GM12878 (cell line): ENCODE data around the gene SF3B4.

DNA sequence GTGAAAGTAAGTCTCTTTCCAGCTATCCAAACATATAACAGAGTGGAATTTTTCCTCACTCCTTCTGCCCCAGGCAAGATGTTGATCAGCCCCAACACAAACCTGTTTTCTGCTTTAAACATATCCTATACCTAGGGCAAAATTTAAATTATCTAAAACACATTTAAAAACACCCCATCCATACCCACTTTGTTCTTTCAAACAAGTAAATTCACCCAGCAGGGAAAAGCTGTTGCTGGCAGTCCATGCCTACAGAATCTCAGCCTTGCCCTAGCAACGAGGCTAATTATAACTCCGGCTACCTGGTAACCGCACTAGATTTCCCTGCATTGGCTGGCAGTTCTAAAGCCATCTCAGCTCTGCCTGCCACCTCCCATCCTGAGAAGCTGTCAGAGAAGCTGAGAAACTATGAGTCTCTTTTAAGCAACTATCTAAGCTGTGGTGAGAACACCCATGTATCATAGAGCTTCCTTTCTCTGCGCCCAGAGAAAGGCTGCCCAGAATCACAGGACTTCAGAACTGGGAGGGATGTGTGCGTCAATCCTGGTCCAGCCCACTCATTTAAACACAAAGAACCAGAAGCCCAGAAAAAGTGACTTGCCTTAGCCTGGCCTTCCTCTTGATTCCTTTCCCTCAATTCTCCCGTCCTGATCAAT, 126.4 kb upstream of the NBPF9 start:
- RAMPAGE, long total RNA, result no peak
- RRBS, 2 experiments, result no CpG with 5 or more reads among the region's 6 CpGs
CAGE:
- cytosol, long polyA minus RNA, result no peak
- cytosol, long polyA plus RNA, result no peak
- long polyA plus RNA, result no peak
- nucleolus, long total RNA, result no peak
- nucleus, long polyA plus RNA, result no peak
- nucleus, long total RNA, result no peak

DNA sequence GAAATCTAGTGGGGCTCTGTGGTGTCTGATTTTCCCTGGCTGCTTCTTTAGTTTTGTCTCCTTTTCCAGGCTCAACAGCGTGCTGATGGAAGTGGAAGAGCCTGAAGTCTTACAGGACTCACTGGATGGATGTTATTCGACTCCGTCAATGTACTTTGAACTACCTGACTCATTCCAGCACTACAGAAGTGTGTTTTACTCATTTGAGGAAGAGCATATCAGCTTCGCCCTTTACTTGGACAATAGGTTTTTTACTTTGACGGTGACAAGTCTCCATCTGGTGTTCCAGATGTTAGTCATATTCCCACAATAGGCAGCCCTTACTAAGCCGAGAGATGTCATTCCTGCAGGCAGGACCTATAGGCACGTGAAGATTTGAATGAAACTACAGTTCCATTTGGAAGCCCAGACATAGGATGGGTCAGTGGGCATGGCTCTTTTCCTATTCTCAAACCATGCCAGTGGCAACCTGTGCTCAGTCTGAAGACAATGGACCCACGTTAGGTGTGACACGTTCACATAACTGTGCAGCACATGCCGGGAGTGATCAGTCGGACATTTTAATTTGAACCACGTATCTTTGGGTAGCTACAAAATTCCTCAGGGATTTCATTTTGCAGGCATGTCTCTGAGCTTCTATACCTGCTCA, 29.1 kb upstream of the PPIAL4C start:
- RAMPAGE, long total RNA, result no peak
- RRBS, 2 experiments, result no CpG with 5 or more reads among the region's 12 CpGs
CAGE:
- cytosol, long polyA minus RNA, result no peak
- cytosol, long polyA plus RNA, result no peak
- long polyA plus RNA, result no peak
- nucleolus, long total RNA, result no peak
- nucleus, long polyA plus RNA, result no peak
- nucleus, long total RNA, result no peak

DNA sequence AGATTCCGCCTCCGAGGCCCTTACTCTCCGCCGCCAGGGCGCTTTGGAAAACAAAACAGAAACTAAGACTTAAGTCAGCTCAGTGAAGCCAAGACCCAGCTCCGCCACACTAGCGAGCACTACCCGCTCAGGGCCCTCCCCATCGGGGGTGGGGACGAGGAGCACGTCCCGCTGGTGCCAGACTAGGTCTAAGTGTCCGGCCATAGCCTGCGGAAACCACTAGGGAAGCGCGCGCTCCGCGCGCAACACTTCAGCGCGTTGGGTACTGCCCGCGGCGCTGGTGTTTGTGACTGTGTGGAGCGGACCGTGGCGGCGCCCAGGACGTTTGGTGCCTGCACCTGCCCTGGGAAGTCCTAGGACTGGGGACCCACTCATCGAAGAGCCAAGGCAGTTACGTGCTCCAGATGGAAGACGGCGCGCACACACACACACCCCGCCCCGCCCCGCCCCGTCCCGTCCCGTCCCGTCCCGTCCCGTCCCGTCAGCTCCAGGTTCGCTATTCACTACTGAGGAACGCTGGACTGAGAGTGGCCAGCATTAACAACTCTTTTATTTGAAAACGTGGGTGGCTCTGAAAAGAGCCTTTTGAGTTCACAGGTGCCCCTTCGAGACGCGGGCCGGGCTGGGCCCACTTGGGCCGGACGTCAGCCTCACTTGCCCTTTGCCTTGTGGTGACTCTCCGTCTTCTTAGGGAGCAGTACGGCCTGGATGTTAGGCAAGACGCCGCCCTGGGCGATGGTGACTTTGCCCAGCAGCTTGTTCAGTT, 711 bp downstream of the H2AC18 start:
- RAMPAGE, long total RNA, result no peak
- RRBS, 2 experiments, result no CpG with 5 or more reads among the region's 59 CpGs
CAGE:
- cytosol, long polyA minus RNA, result no peak
- cytosol, long polyA plus RNA, result no peak
- long polyA plus RNA, result no peak
- nucleolus, long total RNA, result no peak
- nucleus, long polyA plus RNA, result no peak
- nucleus, long total RNA, result no peak

GRCh38 chr1:149847051-149847583, 3.7 kb upstream of the H2AC19 start:
- RAMPAGE, long total RNA, result no peak
- RRBS, 2 experiments, result no CpG with 5 or more reads among the region's 3 CpGs
CAGE:
- cytosol, long polyA minus RNA, result no peak
- cytosol, long polyA plus RNA, result no peak
- long polyA plus RNA, result no peak
- nucleolus, long total RNA, result no peak
- nucleus, long polyA plus RNA, result no peak
- nucleus, long total RNA, result no peak

DNA sequence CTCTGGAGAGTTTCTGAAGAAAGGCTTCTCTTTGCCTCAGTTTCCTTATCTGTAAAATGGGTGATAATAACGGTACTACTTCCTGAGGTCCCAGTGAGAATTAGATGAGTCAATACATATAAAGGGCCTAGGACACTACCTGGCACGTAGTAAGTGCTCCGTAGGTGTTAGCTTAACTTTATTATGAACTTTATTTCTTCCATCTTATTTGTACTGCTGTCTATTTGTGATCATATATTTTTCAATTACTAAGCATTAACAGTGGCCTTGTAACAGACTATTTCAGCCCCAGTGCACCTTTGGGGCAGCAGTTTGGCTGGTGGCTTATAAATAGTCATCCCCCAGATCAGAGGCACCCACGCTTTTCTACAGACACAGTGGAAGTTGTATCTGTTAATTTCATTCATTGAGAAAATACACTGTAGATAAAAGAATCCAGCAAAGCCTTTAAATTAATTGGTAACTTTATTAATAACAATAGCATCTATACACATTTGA, 2.4 kb downstream of the H2BC21 start:
- RAMPAGE, long total RNA, result no peak
- RRBS, 2 experiments, result no CpG with 5 or more reads among the region's 4 CpGs
CAGE:
- cytosol, long polyA minus RNA, result no peak
- cytosol, long polyA plus RNA, result no peak
- long polyA plus RNA, result no peak
- nucleolus, long total RNA, result no peak
- nucleus, long polyA plus RNA, result no peak
- nucleus, long total RNA, result no peak

- RAMPAGE, long total RNA, result start-site peak on the minus strand at chr1:149927768-149927809, 2,408 and 2,404 reads in 2 replicates
- RRBS, 2 experiments, result 2 to 3% methylated on average over 7 to 8 of the region's 38 CpGs
CAGE:
- cytosol, long polyA minus RNA, result start-site peak on the minus strand at chr1:149927767-149927804, 1,103 reads
- cytosol, long polyA plus RNA, result start-site peak on the minus strand at chr1:149927773-149927812, 1,242 and 1,383 reads in 2 replicates
- long polyA plus RNA, result start-site peak on the minus strand at chr1:149927769-149927790, 555 and 891 reads in 2 replicates
- nucleolus, long total RNA, result no peak
- nucleus, long polyA plus RNA, result start-site peak on the minus strand at chr1:149927773-149927821, 192 and 566 reads in 2 replicates
- nucleus, long total RNA, result no peak
Measured at GRCh38 chr1:149927559-149928078, at the start of gene SF3B4. TSS of gene SF3B4 (minus strand) at chr1:149927803.

- RAMPAGE, long total RNA, result no peak
- RRBS, 2 experiments, result no CpG with 5 or more reads among the region's 6 CpGs
CAGE:
- cytosol, long polyA minus RNA, result no peak
- cytosol, long polyA plus RNA, result no peak
- long polyA plus RNA, result no peak
- nucleolus, long total RNA, result no peak
- nucleus, long polyA plus RNA, result no peak
- nucleus, long total RNA, result no peak
Measured at GRCh38 chr1:149995122-149995525, 15.4 kb downstream of the OTUD7B start.

- RAMPAGE, long total RNA, result no peak
- RRBS, 2 experiments, result no CpG with 5 or more reads among the region's 6 CpGs
CAGE:
- cytosol, long polyA minus RNA, result no peak
- cytosol, long polyA plus RNA, result no peak
- long polyA plus RNA, result no peak
- nucleolus, long total RNA, result no peak
- nucleus, long polyA plus RNA, result no peak
- nucleus, long total RNA, result no peak
Measured at GRCh38 chr1:149995569-149996422, 14.7 kb downstream of the OTUD7B start.

DNA sequence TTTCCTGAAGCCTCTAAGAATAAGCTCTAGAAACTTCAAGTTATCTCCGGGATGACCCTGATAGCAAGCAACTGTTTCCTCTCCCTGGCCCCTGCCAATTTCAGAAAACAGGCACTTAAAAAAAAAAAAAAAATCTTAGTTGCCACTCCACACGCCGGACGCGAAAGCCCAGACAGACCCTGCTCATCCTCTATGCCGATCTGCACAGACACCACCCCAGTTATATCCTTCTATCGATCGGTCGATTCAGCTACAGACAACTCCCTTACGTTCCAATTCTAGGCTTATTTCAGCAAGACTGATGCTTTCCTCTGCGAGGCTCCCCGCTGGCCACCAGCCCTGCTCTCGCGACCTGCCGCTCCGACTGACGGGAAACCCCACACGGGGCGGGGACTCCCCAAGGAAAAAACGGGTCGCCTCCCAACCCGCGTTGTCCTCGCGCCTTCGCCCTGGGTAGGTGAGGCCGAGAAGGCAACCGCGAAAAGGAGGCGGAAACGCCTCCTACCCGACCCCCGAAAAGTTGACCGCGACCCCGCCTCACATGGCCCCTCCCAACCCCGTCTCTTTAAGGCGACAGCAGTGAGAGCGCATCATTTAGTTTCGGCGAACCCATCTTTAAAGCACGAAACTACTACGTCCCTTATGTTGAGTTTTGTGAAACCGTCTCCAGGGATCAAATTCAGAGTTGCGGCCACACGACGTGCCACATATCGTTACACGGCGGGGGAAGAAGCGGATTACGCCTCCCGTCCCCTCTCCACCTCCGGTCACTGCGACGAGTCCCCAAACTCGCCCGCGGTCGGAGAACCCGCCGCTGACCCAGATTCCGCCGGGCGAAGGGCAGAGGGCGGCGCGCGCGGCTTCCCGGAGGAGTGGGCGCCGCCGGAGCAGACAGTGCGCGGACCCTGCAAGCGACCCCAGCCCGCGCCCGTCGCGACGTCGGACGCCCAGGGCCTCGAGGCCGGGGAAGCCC, 1.3 kb downstream of the ANP32E start:
- RAMPAGE, long total RNA, result no peak
- RRBS, 2 experiments, result under 1 to 2% methylated on average over 30 to 33 of the region's 87 CpGs
CAGE:
- cytosol, long polyA minus RNA, result no peak
- cytosol, long polyA plus RNA, result no peak
- long polyA plus RNA, result no peak
- nucleolus, long total RNA, result no peak
- nucleus, long polyA plus RNA, result no peak
- nucleus, long total RNA, result no peak

GRCh38 chr1:150262296-150263071, 4.9 kb downstream of the CA14 start:
- RAMPAGE, long total RNA, result no peak
- RRBS, 2 experiments, result no CpG with 5 or more reads among the region's 2 CpGs
CAGE:
- cytosol, long polyA minus RNA, result no peak
- cytosol, long polyA plus RNA, result no peak
- long polyA plus RNA, result no peak
- nucleolus, long total RNA, result no peak
- nucleus, long polyA plus RNA, result no peak
- nucleus, long total RNA, result no peak

DNA sequence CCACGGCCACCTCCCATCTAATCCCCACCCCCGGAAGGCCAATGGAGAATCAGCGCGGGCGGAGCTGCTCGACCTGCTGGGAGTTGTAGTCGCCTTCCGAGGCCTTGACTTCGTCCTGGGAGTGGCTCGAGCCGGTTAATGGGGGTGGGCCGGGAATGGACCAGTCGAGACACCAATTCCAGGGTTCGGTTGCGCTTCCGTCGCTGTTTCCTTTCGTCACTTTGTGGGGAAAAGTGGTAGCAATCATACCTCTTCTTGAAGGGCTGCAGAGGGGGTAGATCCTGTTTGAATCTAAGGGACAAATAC, 176 bp upstream of the APH1A start:
- RAMPAGE, long total RNA, result no peak
- RRBS, 2 experiments, result 1 to 2% methylated on average over 4 to 8 of the region's 18 CpGs
CAGE:
- cytosol, long polyA minus RNA, result no peak
- cytosol, long polyA plus RNA, result no peak
- long polyA plus RNA, result no peak
- nucleolus, long total RNA, result start-site peak on the plus strand centred at position 106 of the sequence, 57 bp wide, 18 reads
- nucleus, long polyA plus RNA, result no peak
- nucleus, long total RNA, result no peak

GRCh38 chr1:150551624-150552999, 2.9 kb downstream of the ADAMTSL4 start:
- RAMPAGE, long total RNA, result no peak
- RRBS, 2 experiments, result 100% methylated on average over 1 of the region's 18 CpGs; no CpG with 5 or more reads in 1 of the 2 experiments
CAGE:
- cytosol, long polyA minus RNA, result no peak
- cytosol, long polyA plus RNA, result no peak
- long polyA plus RNA, result no peak
- nucleolus, long total RNA, result no peak
- nucleus, long polyA plus RNA, result no peak
- nucleus, long total RNA, result no peak

DNA sequence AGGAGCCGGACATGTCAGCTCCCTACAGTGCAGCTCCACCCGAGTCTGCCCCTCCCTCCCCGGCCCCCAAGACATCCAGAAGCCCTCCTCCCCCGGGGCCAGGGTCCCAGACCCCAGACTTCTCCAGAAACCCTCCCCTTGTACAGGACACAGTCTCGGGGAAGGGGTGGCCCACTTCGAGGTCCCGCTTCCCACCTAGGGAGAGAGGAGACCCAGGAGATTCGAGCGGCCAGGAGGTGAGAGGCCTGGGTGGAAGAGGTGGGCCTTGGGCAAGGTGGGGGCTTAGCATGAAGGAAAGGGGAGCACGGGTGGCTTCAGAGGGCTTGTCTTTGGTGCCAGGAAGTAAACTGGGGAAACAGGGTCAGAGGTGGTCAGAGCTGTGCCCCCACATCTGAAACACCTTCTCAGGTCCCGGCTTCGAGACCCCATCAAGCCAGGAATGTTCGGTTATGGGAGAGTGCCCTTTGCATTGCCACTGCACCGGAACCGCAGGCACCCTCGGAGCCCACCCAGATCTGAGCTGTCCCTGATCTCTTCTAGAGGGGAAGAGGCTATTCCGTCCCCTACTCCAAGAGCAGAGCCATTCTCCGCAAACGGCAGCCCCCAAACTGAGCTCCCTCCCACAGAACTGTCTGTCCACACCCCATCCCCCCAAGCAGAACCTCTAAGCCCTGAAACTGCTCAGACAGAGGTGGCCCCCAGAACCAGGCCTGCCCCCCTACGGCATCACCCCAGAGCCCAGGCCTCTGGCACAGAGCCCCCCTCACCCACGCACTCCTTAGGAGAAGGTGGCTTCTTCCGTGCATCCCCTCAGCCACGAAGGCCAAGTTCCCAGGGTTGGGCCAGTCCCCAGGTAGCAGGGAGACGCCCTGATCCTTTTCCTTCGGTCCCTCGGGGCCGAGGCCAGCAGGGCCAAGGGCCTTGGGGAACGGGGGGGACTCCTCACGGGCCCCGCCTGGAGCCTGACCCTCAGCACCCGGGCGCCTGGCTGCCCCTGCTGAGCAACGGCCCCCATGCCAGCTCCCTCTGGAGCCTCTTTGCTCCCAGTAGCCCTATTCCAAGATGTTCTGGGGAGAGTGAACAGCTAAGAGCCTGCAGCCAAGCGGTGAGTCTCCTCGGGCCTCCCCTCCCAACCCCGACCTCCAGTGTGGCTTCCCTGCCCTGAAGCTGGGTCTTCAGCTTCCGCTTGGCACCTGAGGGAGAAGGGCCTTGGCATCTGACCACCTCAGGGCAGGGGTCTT, 4.2 kb downstream of the ADAMTSL4 start:
- RAMPAGE, long total RNA, result no peak
- RRBS, 2 experiments, result 70 to 78% methylated on average over 7 of the region's 37 CpGs
CAGE:
- cytosol, long polyA minus RNA, result no peak
- cytosol, long polyA plus RNA, result no peak
- long polyA plus RNA, result no peak
- nucleolus, long total RNA, result no peak
- nucleus, long polyA plus RNA, result no peak
- nucleus, long total RNA, result no peak

GRCh38 chr1:150555754-150556550, 6.7 kb downstream of the ADAMTSL4 start:
- RAMPAGE, long total RNA, result no peak
- RRBS, 2 experiments, result 68 to 77% methylated on average over 3 of the region's 19 CpGs
CAGE:
- cytosol, long polyA minus RNA, result no peak
- cytosol, long polyA plus RNA, result no peak
- long polyA plus RNA, result no peak
- nucleolus, long total RNA, result no peak
- nucleus, long polyA plus RNA, result no peak
- nucleus, long total RNA, result no peak

GRCh38 chr1:150558839-150559619, 9.8 kb downstream of the ADAMTSL4 start:
- RAMPAGE, long total RNA, result no peak
- RRBS, 2 experiments, result no CpG with 5 or more reads among the region's 25 CpGs
CAGE:
- cytosol, long polyA minus RNA, result no peak
- cytosol, long polyA plus RNA, result no peak
- long polyA plus RNA, result no peak
- nucleolus, long total RNA, result no peak
- nucleus, long polyA plus RNA, result no peak
- nucleus, long total RNA, result no peak

DNA sequence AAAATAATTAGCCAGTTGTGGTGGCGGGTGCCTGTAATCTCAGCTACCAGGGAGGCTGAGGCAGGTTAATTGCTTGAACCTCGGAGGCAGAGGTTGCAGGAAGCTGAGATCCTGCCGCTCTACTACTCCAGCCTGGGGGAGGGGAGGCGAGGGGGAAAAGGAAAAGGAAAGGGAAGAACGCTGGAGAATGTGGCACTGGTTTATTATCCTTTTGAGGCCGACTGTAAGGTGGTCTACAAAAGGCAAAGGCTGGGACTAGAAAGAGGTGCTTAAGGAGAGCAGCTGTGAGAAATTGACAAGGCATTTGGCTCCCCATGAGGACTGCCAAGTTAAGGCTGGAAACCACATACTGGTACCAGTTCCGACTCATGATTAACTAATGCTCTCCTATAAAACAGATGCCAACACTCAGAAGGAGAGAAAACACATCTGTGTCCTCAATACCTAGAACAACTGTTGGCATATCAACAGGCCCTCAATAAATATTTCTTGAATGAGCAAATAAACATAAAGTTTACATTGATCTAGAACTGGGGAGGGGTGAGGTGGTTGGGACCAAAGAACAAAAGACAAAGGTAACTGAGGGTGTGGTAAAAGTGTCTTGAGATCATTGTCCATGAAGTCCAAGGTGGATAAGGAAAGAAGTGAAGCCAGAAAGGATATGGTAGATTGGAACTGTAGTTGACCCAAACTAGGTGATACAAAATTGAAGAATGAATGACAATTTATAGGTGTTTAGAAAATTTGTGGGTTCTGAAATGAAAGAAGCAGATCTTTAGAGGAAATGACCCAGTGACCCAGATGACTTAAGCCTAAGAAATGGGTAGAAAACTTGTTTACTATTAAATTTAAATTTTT, 16.7 kb upstream of the MCL1 start:
- RAMPAGE, long total RNA, result no peak
- RRBS, 2 experiments, result no CpG with 5 or more reads among the region's 7 CpGs
CAGE:
- cytosol, long polyA minus RNA, result no peak
- cytosol, long polyA plus RNA, result no peak
- long polyA plus RNA, result no peak
- nucleolus, long total RNA, result no peak
- nucleus, long polyA plus RNA, result no peak
- nucleus, long total RNA, result no peak

DNA sequence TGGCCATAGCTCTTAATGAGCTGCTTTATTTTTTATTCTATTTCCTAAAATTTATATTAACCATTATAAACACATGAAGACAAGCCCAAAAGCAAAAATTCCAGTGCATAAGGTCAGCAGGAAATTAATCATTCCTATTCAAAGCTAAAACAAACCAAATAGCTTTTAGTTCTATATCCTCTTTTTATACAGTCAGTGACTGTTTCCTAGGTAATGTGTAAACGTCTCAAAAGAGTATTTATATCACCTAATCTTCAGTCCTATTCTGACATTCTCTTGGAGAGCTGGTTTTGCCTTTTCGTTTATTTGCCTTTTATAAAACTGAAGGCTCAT, 4.2 kb downstream of the GOLPH3L start:
- RAMPAGE, long total RNA, result no peak
- RRBS, 2 experiments, result no CpG with 5 or more reads among the region's 2 CpGs
CAGE:
- cytosol, long polyA minus RNA, result no peak
- cytosol, long polyA plus RNA, result no peak
- long polyA plus RNA, result no peak
- nucleolus, long total RNA, result no peak
- nucleus, long polyA plus RNA, result no peak
- nucleus, long total RNA, result no peak

- RAMPAGE, long total RNA, result no peak
- RRBS, 2 experiments, result no CpG with 5 or more reads among the region's 4 CpGs
CAGE:
- cytosol, long polyA minus RNA, result no peak
- cytosol, long polyA plus RNA, result no peak
- long polyA plus RNA, result no peak
- nucleolus, long total RNA, result no peak
- nucleus, long polyA plus RNA, result no peak
- nucleus, long total RNA, result no peak
Measured at GRCh38 chr1:150694596-150695057, 2.3 kb downstream of the GOLPH3L start.

- RAMPAGE, long total RNA, result no peak
- RRBS, 2 experiments, result no CpG with 5 or more reads among the region's 7 CpGs
CAGE:
- cytosol, long polyA minus RNA, result no peak
- cytosol, long polyA plus RNA, result no peak
- long polyA plus RNA, result no peak
- nucleolus, long total RNA, result no peak
- nucleus, long polyA plus RNA, result no peak
- nucleus, long total RNA, result no peak
Measured at GRCh38 chr1:150972901-150973456, 1.7 kb downstream of the CERS2 start.

GRCh38 chr1:150976285-150976849, 1.7 kb upstream of the CERS2 start:
- RAMPAGE, long total RNA, result no peak
- RRBS, 2 experiments, result no CpG with 5 or more reads among the region's 12 CpGs
CAGE:
- cytosol, long polyA minus RNA, result no peak
- cytosol, long polyA plus RNA, result no peak
- long polyA plus RNA, result no peak
- nucleolus, long total RNA, result no peak
- nucleus, long polyA plus RNA, result no peak
- nucleus, long total RNA, result no peak